Neutrophil (primary cell): ENCODE measurements around the gene TIE1.

DNA sequence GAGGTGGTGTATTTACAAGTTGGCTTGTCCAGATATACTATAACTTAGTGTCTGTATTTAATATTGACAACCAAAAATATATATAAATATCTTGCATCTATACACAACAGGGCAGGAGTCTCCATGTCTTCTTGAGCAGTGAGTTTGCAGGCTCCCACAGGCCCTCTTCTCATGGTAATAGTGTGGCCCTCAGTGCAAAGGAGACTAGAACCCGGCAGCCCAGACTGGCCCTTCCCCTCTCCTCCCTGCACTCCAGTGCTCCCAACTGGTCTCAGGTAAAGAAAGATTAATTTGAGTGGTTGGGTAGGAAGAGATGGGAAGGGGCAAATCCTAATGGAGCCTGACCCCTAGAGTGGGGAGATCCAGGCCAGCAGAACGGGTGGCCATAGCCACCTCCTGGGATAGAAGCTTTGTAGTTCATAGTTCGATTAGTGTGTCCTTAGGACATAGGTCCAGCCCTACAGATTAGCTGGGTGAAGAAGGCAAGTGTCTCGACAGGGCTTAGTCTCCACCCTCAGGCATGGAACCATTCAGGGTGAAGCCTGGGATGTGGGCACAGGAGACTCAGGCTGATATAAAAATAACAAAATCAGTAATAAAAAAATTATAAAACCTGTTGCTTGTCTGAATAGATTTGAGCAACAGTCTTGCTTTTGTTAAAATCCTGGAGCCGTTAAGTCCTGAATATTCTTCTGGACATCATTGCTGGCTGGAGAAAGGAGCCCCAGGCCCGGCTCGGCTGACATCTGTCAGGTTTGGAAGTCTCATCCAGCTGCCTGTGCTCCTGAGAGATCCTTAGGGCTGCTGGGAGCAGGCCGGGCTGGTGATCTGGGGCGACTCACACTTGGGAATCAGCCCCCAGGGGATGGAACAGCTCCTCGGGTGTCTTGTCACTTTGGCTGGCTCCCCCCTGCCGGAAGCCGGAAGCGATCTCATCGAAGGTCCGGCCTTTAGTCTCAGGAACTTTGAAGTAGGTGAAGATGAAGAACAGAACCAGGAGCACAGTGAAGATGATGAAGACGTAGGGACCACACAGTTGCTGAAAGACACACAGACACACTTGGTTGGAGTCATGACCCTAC is 32.1 kb downstream of the SLC2A1 start:
- PRO-cap = no peak

DNA sequence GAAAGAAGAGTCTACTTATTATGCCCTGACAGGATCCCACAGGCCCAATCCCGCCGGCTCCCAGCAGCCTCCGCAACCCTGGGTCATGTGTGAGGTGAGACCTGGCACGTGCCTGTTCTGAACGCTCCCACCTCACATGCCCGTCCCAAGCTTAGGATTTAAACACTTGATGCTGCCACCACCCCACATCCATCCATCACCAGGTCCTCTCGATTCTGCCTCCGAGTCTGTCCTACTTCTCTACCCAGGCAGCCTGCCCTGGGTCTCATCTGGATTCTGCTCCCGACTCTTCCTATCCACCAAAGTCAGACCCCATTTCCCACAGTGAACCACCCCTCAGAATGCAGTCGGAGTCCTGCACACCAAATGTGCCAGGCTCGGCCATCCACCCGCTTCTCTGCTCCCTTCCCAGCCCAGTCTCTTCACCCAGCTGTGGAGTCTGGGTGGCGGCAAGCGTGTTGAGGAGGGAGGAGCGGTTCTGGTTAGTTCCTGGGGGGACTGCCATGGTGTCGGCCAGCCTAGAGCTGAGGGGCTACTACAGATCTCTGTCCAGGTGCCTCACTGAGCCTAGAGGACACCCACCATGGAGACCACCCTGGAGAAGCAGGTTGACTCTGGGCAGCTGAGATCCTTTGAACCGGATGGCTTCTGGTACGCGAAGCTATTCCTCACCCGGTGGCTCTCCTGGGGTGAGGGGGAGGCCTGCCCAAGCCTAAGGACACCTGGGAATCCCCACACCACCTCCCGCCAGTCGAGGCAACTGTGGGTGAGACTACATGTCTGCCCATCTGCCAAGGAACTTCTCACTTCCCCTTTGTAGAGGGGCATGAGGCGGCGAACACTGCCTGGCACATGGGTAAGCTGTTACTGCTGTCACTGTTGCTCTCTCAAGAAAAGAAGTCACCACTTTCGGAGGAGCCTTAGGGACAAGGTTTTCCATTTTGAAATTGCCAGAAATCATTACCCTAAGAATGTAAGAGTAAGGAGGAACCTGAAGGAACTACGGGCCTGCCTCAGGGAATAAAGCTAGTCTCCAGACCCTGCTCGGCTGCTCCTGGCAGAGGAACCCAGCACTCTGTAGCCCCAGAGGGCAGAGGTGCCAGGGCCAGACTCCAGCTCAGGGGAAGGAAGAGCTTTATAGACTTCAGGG is 23.7 kb downstream of the SLC2A1 start:
- PRO-cap = no peak

DNA sequence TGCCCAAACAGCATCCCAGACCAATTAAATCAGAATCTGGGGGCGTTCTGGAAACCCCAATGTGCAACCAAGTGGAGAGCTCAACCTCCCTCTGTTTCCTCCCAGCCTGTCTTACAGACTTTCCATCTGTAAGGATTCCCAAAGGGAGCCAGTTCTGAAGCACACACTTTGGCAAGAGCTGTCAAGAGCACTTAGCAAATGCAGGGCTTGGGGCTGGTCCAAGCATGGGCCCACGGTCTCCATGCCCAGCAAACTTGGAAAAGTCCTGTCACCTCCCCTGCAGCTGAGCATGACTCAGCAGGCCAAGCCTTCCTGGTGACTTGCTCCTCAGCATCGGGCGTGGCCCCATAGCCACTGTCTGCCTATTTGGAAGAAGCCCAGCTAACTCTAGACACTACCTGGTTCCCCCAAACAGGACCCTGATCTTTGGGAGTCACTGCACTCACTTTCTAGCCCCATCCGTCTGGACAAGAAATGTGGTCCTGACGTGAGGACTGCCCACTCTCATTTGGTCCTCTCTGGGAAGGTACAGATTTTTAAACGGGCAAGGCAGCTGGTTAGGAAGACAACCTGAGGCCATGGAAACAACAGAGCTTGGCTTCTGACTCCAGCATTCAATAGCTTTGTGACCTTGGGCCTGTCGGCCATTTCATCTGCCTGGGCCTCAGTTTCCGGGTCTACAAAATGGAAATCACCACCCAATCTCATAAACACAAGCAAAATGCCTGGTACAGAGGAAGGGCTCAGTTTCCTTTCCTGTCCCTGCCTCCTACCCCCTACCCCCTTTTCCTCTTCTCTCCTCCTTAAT is 16.8 kb downstream of the SLC2A1 start:
- PRO-cap = no peak

DNA sequence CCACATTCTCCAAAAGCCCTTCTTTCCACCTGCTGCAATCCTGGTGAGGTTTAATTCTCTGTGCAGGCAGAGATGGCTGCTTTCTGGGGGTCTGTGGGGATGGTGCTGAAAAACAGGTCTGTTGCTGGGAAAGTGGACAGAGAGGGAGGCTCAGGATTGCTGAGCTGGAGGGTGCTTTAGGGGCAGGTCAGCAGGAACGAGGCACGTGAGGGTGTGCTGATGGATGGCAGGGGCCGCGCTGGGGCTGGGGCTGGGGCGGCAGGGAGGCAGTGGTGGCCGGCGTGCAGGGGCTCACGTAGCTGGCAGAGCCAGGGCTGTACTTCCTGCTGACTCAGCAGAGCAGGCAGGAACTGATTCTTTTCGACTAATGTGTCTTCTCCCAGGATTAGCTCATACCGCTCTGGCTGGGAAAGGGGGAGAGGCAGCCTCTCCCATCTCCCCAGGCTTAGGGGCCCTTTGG is 89.3 kb upstream of the CFAP144 start:
- PRO-cap = no peak

- PRO-cap = no peak
Measured at GRCh38 chr1:43171305-43171810, 732 bp downstream of the EBNA1BP2 start.

- PRO-cap = no peak
Measured at GRCh38 chr1:43239284-43240106, 30.3 kb upstream of the TMEM125 start.

DNA sequence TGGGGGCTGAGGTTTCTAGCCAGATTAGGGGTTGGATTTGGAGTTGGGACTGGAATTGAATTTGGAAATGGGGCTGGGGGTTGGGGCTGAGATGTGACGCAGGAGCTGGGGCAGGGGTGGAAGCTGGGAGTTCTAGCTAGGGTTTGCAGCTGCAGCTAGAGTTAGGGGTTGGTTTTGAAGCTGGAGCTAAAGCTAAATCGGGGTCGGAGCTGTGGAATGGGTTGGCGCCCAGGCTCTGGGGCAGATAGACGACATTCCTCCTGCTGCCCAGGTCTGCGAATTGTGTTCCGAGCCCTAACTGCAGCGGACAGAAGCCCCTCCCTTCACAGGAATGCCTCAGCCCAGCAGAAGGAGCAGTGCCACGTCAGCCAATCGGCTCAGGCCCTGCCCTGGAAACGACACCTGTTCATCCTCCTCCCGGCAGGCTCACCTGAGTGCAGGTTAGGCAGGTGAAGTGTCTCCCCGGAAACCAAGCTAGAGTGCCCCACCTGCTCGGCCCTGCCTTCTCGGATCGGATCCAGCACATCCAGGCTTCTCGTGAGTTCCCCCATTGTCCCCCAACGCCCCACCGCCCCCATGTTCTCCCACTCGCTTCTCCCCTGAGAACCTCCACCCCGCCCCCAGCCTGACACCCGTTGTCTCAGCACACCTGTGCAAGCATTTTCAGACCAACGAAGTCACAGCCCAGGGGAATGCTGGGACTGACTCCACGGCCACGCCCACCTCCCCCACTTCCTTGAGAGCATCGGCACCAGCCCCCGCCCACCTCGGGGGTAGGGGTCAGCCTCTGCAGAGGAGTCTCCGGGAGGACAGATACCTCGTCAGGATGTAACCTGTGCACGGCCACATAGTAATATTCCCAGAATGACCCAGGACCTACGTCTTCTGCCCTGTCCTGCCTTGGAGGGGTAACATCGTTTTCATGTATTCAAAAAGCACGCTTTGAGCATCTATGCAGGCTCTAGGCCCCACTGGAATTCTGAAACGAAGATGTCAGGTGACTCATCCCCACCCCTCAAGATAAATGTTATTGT is 791 bp downstream of the TMEM125 start:
- PRO-cap = no peak

DNA sequence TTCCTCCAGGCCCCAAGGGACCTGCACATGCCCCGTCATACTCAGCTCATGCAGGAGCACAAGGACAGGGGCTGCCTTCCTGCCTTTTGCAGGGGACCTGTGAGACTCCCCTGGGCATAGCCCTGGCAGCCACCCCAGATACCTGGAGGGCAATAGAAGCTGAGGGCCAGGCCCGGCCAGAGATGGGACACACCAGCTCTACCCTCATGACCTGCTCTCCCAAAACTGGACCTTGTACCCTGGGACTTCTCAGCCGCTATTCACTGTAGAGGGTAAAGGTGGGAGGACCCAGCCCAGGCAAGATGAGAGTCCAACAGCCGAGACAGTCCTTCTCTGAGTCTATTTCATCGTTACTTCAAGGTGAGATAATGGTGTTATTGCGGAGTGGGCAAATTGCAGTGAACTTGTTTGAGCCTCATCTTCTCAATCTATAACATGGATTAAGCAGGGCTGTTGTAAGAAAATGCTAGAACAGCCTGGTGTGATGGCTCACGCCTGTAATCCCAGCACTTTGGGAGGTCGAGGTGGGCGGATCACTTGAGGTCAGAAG is 7.8 kb downstream of the C1orf210 start:
- PRO-cap = no peak

DNA sequence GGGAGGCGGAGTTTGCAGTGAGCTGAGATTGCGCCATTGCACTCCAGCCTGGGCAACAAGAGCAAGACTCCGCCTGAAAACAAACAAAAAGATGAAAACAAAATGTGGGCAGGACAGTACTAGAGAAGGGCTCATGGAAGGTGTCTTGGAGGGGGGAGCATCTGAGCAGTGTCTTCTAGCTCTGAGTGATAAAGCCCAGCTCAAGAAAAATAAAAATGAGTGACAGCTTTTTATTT is 3.8 kb downstream of the C1orf210 start:
- PRO-cap = no peak

- PRO-cap = no peak
Measured at GRCh38 chr1:43284460-43285240, 731 bp downstream of the C1orf210 start.

DNA sequence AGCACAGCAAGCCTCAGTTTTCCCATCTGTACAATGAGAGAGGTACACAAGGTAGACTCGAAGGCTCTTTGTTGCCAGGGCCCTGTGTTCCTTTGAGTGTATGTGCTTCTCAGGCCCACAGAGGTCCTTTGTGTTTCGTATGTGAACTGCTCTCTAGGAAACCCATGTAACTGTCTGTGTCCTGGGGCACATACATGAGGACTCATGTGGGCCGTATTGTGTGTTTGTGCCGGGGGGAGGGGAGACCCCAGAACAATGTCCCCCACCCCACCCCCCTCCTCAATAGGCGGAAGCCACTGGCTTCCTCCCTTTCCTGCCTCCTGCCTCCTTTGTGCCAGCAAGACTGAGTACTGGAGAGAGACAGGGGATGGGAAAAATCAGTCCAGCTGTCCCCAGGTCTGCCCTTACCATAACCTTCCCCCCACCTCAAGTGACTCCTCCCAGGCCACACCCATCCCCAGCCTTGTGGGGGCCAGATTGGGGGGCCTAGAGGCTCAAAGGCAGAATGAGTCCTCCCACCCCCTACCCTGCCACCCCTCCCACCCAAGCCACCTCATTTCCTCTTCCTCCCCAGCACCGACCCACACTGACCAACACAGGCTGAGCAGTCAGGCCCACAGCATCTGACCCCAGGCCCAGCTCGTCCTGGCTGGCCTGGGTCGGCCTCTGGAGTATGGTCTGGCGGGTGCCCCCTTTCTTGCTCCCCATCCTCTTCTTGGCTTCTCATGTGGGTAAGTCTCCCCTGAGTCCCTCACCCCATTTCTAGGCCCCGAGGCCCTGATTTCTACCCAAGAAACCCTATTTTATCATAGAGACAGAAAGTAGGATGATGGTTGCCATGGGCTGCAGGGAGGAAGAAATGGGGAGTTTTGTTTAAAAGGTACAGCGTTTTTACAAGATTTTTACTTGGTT is at the start of gene TIE1:
Gene TIE1 (plus strand): TSS at position 584 of the 912 bp plus-strand sequence.
- PRO-cap = no peak

- PRO-cap = no peak
Measured at GRCh38 chr1:43313660-43314123, 12.9 kb downstream of the TIE1 start.

GRCh38 chr1:43365898-43366729 is 1.7 kb downstream of the ELOVL1 start:
- PRO-cap = no peak

DNA sequence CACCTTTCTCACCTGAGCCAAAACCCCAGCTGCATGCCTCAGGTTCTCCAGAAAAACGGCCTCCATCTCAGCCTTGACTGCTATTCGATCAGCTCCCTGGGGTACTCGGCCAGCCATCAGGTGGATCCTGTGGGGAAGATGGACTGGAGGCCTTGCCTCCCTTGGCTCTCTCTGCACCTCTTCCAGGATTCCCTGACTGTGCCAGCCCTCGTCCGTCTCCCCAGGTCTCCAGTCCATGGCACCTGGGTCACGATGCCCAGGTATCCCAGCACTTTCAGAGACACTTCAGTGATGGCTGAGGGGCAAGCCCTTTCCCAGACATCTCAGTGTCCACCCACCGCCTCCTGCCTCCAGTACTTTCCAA is 1.6 kb downstream of the HYI start:
- PRO-cap = no peak

- PRO-cap = no peak
Measured at GRCh38 chr1:43460823-43461422, 7.2 kb upstream of the HYI start.

- PRO-cap = no peak
Measured at GRCh38 chr1:43494174-43494582, 36.5 kb upstream of the PTPRF start.

GRCh38 chr1:43529214-43529503 is 1.5 kb upstream of the PTPRF start:
- PRO-cap = no peak

DNA sequence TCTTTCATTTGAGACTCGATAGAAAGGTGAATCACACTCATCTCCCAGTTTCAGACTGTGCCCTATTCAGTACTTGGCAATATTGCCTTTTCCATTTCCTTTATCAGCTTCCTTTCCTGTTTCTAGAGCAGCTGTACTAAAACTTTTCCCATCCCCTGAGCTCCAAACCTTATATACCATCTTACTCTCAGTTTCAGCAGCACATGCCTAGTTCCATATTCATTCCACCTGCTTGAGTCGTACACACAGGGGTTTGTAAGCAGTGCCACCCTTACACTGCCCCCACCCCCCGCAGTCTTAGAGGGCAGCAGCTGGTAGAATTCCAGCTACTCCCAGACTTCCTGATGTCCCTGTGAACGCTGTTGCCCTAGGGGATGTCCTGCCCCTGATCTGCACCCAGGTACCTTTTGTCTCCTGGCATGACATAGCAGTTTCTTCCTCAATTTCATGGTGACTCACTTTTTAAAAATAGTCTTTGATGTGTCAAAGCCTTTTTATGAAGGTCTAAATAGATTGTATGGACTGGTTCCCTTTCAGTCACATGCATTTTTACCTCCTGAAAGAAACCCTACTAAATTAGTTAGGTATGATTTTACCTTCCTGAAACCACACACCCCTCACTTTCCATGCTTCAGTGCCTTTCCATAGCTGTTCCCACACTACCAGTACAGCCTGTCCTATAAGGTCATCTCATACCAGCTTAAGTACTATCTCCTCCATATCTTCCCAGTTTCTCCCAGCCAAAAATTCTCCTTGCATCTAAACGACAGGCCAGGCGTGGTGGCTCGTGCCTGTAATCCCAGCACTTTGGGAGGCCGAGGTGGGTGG is 76.3 kb downstream of the ST3GAL3 start:
- PRO-cap = no peak

- PRO-cap = no peak
Measured at GRCh38 chr1:43835905-43836987, 97.4 kb upstream of the ARTN start.

DNA sequence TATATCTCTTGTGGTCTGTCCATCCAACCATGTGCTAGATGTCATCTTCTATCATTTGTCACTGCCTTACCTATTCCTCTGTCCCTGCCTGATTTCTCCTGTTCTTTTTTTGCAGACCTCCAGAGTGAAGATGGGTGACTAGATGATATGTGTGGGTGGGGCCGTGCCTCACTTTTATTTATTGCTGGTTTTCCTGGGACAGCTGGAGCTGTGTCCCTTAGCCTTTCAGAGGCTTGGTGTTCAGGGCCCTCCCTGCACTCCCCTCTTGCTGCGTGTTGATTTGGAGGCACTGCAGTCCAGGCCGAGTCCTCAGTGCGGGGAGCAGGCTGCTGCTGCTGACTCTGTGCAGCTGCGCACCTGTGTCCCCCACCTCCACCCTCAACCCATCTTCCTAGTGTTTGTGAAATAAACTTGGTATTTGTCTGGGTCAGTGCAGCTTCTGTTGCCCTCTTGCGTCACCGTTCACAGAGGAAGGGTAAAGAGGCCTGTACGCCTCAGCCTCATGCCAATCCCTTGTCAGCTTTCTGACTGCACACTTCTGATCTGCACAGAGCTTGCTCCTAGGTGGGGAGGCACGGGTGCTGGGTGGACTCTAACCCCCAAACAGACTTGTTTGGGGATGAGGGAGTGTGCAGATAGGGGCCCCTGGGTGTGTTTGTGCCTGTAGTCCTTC is 1.0 kb upstream of the B4GALT2 start:
- PRO-cap = no peak